AG04450 (cell line): ENCODE results near the genes DYNC1I2 and SLC25A12.

DNA sequence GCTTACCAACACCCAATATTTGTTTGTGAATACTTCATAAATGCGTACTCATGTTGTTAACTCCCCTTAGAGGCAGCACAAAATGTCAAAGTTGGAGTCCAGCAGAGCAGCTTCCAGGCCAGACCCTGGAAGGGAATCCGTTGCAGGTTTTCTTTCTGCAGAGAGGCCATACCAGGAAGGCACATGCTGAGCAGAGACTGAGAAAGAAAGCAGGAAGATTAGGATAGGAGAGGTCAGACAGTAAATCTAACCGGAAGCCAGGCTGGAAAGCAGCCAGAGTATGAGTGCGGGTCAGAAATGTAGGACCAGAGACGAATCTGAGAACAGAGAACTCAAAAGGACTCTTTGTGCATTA lies 4.1 kb upstream of the NOSTRIN start:
- CAGE, long polyA plus RNA = no peak
- RRBS = no CpG with 5 or more reads among the region's 5 CpGs

DNA sequence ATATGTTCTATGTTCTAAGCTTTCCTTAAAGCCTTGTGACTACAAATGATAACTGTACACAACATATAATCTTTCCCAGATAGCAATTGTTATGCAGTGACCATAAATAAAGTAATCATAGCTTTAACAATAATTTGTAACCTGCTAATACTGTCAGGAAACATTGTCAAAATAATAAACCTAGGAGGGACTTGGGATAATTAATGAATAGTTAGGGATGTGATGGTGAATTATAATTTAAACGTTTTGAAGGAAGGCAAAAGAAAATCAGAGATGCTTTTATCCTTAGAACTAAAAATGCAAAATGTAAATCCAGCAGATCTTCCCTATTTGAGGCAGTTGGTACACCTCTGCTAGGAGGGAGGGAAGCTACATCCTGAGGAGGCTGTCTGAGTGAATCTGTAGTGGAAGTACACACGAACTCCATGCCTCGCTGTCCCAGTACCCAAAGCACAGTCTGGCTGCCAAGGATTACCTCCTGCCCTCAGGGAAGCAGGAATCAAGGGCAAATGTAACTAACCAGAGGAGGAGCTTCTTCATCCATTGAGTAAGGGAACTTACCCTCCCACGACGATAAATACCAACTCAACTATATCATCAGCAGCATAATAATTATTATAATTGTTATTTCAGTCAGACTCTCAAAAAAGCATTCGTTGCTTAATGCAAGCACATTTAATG lies 1.9 kb downstream of the DHRS9 start:
- CAGE, long polyA plus RNA = no peak
- RRBS = no CpG with 5 or more reads among the region's 6 CpGs

DNA sequence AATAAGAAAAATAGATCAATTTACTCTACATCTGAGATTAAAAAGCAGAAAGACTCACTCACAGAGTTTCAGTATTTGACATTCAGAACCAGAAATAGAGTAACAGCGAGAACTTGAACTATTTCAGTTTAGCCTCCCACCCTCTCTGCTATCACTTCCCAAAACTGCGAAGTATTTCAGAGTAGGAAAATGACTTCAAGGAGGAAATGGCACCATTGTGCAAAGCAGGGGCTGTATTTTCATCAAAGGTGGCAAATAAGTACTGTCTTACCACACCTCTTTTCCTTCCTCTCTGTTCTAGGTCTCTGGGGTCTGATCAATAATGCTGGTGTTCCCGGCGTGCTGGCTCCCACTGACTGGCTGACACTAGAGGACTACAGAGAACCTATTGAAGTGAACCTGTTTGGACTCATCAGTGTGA lies 13.7 kb downstream of the DHRS9 start:
- CAGE, long polyA plus RNA = no peak
- RRBS = no CpG with 5 or more reads among the region's 4 CpGs

DNA sequence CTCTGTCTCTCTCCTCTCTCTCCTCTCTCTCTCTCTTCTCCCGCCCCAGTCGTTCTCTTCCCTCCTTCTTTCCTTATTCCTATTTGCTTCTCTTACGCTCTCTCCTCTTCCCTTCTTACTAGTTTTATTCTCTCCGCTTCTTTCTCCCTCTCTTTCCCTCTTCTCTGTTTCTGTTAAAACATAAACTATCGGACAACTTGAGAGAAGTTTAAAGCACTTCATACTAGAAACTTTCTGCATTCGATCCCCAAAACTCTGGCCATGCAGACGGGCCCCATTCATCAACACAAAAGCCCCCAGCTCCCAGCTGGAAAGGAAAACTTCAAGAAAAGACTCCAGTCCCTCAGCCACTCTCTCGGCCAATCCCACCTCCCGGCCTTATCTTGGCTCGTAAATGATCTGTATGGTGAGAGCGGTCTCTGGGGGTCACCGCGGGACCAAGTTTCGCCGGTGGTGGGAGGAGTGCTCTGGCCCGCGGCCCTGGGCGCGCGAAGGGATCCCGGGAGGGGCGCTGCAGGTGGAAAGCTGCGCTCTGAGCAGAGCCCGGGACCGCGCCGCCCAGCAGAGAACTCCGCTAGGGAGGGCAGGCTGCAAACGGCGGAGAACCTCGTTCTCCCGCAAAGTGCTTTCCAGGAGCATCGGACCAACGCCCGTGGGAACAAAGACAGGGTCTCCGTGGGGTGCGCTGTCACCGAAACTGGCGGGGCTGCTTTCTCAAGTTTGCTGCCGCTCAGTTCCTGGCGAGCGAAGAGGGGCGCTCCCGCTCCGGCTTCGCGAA lies 753 bp downstream of the LRP2 start:
- CAGE, long polyA plus RNA = no peak
- RRBS = 3% methylated on average over 15 of the region's 47 CpGs

DNA sequence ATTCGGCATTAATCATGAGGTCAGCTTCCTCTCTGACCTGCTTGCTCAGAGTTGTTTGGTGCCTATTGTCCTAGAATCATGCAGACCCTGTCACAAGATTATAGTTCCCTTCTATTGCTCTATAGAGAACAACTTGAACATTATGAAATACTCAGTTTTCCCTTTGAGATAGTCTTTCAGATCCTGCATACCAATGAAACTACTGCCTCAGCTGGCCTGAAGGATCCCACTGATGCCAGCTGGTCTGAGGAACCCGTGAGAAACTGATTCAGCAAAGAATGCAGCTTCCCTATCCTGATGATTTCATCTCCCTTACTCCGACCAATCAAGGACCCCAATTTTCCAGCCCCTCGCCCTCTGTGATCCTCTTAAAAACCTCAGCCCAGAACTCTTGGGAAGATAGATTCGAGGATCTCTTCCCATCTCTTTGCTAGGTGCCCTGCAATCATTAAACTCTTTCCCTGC lies 868 bp upstream of the BBS5 start:
- CAGE, long polyA plus RNA = no peak
- RRBS = no CpG with 5 or more reads among the region's 5 CpGs

DNA sequence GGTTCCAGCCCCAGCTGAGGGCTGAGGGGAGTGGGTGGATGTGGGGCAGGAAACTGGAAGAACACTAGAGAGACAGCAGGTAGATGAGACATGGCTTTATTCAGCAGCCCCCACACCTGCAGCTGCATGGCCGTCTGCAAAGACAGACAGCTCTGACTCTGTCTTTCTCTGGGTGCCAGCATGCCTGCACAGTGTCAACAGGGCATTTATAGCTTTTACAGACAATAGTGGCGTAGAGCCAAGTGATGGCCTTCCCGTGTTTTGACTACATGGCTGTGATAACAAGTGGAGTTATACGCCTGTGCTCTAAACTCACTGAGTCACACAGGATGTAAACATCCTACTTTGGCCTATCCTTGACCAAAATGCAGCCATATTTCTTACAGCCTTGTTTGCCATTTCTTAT lies 16.4 kb upstream of the KLHL23 start:
- CAGE, long polyA plus RNA = no peak
- RRBS = no CpG with 5 or more reads among the region's 4 CpGs

DNA sequence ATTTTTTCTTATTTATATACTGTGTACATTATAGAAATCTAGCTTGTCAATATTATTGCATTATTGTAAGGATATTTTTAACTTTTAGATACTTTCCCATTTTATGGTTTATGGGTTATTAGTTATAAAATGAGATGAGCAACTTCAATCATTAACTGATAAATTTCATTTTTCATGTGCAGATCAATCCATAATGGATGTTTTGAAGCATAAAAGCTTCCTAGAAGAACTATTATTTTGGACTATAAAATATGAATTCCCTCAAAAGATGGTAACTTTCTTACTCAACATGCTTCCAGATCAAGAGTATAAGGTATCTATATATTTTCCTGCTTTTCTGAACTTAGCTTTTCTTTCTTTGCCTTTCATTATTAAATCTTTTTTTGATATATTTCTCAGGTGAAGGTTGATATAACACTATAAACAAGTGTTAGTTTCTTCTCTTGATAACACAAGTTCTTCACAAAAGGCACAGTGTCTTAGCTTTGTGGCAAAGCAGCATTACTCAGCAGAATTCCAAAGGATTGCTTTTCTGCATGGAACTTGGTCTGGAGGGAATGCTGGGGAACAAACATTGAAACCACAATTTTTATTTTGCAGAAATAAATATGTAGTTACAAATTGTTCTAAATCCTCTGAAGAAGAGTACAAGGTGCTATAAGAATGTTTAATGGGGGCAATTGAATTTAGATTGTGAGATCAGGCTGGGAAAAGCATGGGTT lies 67.9 kb downstream of the UBR3 start:
- CAGE, long polyA plus RNA = no peak

DNA sequence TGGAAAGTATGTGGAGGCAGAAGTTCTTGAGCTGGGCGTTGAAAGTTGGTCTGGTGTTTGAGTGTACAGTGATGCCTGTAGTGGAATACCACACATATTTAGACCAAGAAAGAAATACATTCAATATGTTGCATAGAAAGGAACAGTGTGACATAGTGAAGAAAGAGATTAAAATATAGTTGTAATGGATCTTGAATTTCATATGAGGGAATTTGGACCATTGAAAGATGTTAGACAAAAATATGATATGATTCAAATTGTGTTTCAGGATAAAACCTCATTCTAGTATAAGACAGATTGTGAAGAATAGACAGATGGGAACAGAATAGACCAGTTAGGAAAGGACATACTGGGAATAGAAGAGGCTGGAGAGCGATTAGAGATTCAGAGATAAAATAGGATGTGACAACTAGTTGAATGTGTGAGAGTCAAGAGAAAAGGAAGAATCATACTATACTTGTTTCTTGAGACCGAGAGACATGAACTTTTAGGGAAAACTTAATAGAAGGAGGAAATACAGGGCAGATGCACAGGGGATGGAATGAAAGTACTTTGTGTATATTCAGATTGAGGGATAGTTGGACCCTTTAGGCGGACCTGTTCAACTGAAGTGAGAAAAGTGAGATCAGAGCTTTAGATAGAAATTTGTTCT lies 115.0 kb upstream of the MYO3B start:
- CAGE, long polyA plus RNA = no peak
- RRBS = no CpG with 5 or more reads among the region's 4 CpGs

DNA sequence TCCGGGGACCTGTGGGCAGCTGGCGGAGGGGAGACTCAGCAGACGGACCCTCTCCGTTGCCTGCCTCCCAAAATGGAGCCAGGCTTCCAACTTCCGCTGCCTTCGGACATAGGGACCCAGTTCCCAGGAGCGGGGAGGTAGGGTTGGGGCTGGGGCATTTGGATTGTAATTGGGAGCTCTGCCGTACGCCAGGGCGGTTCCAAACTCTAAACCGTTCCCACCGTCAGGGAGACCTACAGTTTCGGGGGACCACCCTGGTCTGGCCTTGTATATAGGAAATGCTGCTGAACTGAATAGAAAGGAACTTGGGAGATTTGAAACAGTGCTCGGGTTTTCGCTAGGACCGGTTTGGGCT lies 2.3 kb downstream of the SP5 start:
- CAGE, long polyA plus RNA = no peak
- RRBS = no CpG with 5 or more reads among the region's 16 CpGs

- CAGE, long polyA plus RNA = no peak
- RRBS = no CpG with 5 or more reads among the region's 6 CpGs
Measured at GRCh38 chr2:170743653-170744244, 26.4 kb upstream of the ERICH2 start.

GRCh38 chr2:171000868-171001493 lies 71.9 kb downstream of the GORASP2 start:
- CAGE, long polyA plus RNA = no peak
- RRBS = no CpG with 5 or more reads among the region's 2 CpGs

GRCh38 chr2:171086429-171087149 lies 74.1 kb downstream of the TLK1 start:
- CAGE, long polyA plus RNA = no peak
- RRBS = no CpG with 5 or more reads among the region's 10 CpGs

DNA sequence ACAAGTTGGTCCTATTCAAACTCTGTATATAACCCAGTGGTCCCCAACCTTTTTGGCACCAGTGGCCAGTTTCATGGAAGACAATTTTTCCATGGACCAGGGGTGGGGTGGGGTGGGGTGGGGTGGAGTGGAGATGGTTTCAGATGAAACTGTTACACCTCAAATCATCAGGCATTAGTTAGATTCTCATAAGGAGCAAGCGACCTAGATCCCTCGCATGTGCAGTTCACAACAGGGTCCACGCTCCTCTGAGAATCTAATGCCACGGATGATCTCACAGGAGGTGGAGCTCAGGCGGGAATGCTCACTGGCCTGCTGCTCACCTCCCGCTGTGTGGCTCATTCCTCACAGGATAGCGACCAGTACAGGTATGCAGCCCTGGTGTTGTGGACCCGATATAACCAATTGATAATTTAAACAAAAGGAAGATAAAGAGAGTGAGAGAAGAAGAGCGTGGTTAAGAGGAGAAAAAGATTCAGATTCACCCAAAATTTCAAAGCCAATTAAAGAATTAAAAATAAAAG lies 20.9 kb downstream of the TLK1 start:
- CAGE, long polyA plus RNA = no peak
- RRBS = no CpG with 5 or more reads among the region's 9 CpGs

DNA sequence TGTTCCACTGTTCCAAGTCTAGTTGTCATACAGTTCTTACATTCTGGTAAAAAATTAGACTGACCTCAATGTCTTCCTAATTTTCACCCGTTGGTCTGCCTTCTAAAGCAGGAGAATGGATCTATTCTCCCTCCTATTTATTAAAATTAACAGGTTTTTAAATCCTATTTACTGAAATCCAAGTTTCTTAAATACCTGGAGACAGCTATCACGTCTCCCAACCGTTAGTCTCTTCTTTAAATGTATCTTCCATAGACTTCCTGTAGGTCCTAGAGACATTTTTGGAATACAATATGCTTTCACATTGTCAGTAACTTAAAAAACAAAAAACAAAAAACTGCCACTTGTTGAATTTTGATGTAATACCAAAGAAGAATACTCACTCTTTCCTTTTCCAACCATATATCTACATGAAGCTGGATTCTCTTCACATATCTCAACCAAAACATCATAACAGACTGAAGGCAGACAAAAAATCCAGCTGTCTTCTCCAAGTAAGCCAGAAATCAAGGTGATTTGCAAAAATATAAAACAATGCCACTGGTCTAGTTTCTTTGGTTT lies 4.8 kb downstream of the TLK1 start:
- CAGE, long polyA plus RNA = no peak
- RRBS = no CpG with 5 or more reads among the region's 3 CpGs

GRCh38 chr2:171181794-171182098 lies 21.1 kb upstream of the TLK1 start:
- CAGE, long polyA plus RNA = no peak
- RRBS = no CpG with 5 or more reads among the region's 5 CpGs

DNA sequence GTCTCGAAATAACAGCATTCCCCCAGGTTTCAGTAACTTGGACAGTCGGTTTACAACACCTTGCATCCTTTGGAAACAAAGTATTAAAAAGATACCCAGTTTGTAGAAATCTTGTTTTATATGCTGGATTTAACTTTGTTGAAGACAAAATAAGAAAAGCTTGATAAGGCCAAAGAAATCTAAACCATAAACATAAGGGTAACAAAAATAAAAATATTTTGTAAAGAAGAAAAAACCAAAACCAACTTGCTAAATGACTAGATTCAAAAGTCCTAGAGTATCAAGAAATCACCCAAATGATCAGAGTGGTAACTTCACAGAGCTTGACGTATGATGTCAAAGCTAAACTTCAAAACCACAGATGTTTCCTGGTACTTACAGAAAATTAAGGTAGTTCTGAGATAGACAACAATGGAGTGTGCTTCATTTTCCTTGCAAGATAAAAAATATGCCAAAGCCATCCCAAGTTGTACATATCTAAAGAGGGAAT lies 107.7 kb downstream of the METTL8 start:
- CAGE, long polyA plus RNA = no peak
- RRBS = no CpG with 5 or more reads among the region's 3 CpGs

DNA sequence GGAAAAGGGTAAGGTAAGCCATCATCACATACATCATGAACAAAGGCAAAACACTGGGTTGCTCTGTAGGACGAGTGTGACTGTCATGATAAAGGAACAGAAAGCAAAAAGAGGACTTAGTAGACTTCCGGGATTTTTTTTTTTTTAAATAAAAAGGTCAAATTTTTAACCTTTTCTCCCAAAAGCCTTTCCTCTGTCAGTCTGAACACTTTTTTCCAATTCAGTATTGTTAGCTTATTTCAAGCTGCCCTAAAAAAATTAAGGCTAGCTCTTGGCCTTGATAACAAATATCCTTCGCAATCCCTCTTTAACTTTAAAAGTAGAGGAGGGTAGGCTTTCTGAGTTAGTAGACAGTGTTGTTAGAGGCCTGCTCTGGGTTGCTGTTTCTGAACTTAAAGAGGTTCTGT lies 103.2 kb downstream of the METTL8 start:
- CAGE, long polyA plus RNA = no peak
- RRBS = no CpG with 5 or more reads among the region's 3 CpGs

GRCh38 chr2:171555133-171555539 lies 32.9 kb downstream of the CYBRD1 start:
- CAGE, long polyA plus RNA = no peak
- RRBS = no CpG with 5 or more reads among the region's 2 CpGs

DNA sequence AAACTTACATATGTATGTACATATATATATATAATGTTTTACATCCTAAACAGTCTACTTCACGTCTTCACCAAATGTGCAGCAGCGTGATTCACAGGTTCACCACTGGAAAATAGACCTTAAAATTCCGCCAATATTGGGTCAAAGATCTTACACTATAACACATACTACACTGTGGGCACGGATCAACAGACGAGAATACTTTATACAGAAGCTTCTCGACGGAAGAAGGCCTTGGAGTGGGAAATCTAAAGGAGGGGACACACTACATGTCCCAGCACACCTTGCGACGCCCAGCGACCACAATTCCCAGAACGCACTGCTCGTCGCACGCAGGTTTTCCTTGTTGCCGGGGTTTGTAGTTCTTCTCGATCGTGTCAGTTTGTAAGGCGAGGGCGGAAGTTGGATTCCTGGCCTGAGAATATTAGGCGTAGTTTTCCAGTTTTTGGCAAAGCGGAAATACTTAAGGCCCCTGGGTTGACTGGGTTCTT lies at the start of gene DYNC1I2:
Gene DYNC1I2, plus strand, starts transcription at position 365 of the 491 bp plus-strand sequence.
- CAGE, long polyA plus RNA = start-site peak on the plus strand centred at position 412 of the sequence, 102 bp wide, 1,047 and 1,052 reads in 2 replicates
- RRBS = no CpG with 5 or more reads among the region's 21 CpGs

- CAGE, long polyA plus RNA = start-site peak on the minus strand at chr2:171894216-171894245, 156 and 300 reads in 2 replicates
- RRBS = 2% methylated on average over 27 of the region's 73 CpGs
Measured at GRCh38 chr2:171893722-171894826, at the start of gene SLC25A12. Gene SLC25A12 (minus strand): TSS chr2:171894244.